AG09319 (cell line): ENCODE measurements around the genes PPM1L and SPTSSB.

DNA sequence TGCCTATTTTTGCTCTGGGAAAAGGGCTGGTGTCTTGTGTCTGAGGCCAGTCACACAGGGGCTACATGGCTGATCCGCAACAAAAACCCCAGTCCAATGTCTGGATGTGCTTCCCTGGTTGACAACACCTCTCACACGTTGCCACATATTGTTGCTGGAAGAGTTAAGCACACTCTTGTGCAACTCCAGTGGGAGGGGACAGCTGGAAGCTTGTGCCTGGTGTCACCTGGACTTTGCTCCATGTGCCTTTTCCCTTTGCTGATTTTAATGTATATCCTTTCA, 118.0 kb upstream of the C3orf80 start:
- RRBS: no CpG with 5 or more reads among the region's 2 CpGs

GRCh38 chr3:160449165-160449408, 499 bp downstream of the TRIM59 start:
- RRBS: no CpG with 5 or more reads among the region's 3 CpGs

DNA sequence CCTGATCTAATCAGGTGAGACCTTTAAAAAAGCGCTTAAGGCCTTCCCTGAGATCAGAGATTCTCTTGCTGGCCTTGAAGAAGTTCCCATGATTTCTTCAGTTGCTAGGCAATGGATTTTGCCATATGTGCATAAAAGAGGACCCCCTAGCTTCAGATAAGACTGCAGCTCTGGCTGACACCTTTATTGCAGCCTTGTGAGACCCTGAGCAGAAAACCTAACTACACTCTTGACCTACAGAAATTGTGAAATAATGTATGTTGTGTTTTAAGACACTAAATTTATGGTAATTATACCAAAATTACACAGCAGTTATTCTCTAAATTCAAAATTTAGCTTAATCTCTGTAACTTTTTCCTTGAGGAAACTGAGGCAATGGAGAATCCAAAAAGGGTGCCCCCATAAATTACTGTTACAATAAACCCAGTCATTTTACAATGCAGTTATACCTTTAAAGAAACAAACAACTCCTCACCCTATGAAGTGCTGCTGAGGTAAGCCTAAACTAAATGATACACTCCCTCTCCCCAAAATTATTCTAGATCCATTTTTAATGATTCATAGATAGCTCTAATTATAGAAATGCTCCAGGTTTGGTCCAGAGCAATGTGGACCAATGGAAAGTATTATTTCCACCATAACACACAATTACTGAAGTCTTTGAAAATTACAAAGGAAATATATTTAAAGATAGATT, 49.1 kb upstream of the TRIM59 start:
- RRBS: no CpG with 5 or more reads among the region's 1 CpG

GRCh38 chr3:160531338-160531892, 34.0 kb downstream of the KPNA4 start:
- RRBS: no CpG with 5 or more reads among the region's 1 CpG

GRCh38 chr3:160561170-160561773, 4.1 kb downstream of the KPNA4 start:
- RRBS: no CpG with 5 or more reads among the region's 2 CpGs

DNA sequence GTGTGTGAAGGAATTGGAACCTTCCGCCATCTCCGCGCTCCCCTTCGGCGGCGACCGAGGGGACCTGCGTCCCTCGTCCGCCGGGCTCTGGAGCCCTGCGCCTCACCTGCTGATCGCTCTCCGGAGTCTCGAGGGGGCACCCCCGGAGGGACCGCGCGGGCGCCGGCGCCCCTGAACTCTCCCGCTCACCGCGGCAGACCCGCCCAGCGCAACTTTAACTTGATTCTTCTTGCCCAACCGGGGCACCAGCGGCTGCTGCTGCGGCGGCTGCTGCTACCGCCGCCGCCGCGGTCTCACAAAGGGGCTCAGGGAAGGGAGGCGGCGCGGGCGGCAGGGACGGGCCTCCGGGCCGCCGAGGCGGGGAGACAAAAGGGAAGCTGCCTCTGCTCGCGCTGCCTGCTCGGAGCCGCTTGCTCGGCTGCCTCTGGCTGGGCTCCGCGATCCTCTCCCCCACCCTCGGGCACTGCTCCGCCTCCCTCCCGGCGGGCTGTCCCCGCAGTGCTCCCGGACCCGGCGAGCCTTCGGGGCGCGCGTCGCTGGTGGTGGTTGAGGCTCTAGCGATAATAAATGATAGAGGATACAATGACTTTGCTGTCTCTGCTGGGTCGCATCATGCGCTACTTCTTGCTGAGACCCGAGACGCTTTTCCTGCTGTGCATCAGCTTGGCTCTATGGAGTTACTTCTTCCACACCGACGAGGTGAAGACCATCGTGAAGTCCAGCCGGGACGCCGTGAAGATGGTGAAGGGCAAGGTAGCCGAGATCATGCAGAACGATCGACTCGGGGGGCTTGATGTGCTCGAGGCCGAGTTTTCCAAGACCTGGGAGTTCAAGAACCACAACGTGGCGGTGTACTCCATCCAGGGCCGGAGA, at the start of gene PPM1L:
Gene PPM1L (plus strand): TSS at position 490 of the 873 bp plus-strand sequence.
- RRBS: 1% methylated on average over 18 of the region's 85 CpGs

DNA sequence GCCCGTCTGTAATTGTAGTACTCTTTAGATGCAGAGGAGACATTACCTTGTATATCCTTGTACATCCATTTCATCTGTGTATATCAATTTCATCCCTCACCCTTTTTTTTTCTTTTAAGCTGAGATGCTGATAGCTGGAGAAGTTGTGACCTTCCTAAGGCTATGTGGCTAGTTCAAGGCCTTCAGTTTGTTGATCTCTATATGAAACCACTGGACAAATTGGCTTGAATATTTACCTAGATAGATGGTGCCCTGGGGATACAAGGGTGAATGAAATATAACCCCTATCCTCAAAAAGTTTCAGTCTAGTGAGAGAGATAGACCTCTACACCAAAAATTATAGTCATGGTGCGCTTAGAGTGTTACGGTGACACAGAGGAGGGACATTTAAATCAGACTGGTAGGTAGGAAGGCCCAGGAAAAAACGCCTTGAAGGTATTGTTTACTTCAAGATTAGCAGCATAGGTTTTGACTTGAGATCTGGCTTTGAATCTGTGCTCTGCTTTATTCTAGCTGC, 3.3 kb downstream of the PPM1L start:
- RRBS: no CpG with 5 or more reads among the region's 4 CpGs

- RRBS: no CpG with 5 or more reads among the region's 11 CpGs
Observed at GRCh38 chr3:160801135-160802142, 45.4 kb downstream of the PPM1L start.

DNA sequence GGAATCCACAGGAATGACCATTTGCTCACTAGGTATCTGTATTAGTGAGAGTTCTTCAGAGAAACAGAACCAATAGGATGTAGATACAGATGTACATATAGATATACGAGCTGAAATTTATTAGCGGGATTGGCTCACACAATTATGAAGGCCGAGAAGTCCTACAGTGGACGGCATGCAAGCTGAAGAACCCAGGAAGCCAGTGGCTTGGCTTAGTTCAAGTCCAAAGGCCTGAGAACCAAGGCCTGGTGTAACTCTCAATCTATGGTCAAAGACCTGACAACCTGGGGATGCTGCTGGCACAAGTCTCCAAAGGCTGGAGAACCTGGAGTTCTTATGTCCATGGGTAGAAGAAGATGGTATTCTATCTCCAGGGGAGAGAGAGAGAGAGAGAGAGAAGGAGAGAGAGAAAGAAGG, 84.3 kb downstream of the PPM1L start:
- RRBS: no CpG with 5 or more reads among the region's 4 CpGs

DNA sequence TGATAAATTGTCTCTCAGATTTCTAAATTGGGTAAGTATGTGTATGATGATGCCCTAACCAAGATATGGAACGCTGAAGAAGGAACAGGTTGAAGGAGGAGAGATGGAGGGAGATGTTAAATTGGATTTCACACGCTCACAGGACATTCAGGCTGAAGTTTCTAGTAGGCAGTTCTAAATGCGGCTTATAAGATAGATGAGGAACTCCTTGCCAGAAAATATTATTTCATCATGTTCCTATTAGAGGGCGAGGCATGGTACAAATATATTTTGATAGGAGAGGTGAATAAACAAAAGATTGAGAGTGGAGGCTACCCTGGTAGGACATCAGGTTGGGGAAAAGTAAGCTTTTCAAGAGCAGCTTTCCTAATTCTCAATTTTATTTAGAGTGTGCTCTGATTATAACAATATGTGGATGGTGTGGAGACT, 88.7 kb downstream of the B3GALNT1 start:
- RRBS: no CpG with 5 or more reads among the region's 4 CpGs

DNA sequence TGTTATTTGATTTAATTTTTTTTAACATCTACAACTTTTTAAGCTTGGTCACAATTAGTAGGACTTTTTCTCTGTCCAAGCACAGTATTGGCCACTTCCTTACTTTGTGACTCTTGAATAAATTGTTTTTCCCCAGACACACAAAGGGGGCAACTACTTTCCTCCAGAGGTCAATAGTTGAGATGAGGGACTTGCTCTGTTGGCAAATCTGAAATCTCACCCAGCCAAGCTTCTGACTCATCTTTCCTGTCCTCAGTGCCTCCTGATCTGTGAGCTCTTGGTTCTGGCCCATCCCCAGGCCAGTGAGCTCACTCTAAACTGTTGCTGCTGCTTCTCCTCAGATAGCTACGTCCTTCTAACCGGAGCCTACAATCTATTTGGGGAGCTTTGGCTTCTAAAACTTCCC, 50.1 kb upstream of the NMD3 start:
- RRBS: no CpG with 5 or more reads among the region's 2 CpGs

GRCh38 chr3:161371437-161372314, at the start of gene SPTSSB:
SPTSSB (minus strand) TSS chr3:161371517.
- RRBS: 4% methylated on average over 10 of the region's 53 CpGs

- RRBS: no CpG with 5 or more reads among the region's 2 CpGs
Observed at GRCh38 chr3:161412031-161412556, 40.8 kb upstream of the SPTSSB start.

GRCh38 chr3:161420625-161421288, 49.4 kb upstream of the SPTSSB start:
- RRBS: no CpG with 5 or more reads among the region's 9 CpGs

DNA sequence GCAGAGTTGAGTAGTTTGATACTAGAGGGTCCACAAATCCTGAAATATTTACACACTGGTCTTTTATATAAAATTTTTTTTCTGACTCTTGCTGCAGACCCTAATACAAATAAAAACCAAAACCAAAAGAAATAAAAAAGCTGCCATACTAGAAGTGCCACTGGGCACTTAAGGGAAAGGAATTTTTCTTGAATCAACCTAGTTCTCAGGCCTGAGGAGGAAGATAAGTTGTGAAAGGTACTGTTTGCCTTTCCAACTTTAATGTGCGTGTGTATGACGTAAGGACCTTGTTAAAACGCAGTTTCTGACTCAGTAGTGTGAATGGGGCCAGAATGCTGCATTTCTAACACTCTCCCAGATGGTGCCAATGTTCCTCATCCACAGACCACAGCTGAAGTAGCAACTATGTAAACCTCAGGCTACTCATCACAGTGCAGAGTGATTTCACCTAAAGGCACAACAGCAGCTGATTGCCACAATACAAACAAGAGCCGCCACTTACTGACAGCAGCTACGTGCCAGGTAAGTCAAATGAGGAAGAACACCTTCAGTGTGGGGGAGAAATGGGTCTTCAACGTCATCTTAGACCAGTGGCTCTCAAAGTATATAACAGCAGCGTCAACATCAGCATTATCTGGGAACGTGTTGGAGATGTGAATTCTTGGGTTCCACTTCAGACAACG, 103.6 kb downstream of the OTOL1 start:
- RRBS: no CpG with 5 or more reads among the region's 9 CpGs

DNA sequence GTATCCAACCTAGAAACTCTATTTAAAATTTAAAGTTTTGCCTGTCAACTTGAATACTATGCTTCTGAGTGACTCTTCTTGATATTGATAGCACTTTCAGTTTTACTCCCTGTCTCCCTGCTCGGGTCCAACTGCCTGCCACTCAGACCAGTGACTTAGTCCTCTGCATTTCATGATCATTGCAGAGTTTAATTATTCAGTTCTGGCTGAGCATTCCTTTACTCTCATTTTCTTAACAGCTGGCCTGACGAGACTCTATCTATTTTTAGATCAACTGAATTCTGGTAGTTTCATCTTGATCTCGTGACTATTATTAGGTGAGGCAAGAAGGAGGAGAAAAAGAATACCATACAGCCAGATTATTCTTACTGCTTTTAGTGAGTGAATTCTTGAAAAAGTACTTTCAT, 617.4 kb downstream of the SI start:
- RRBS: no CpG with 5 or more reads among the region's 3 CpGs

GRCh38 chr3:165193816-165194293, 2.3 kb downstream of the SLITRK3 start:
- RRBS: no CpG with 5 or more reads among the region's 6 CpGs

DNA sequence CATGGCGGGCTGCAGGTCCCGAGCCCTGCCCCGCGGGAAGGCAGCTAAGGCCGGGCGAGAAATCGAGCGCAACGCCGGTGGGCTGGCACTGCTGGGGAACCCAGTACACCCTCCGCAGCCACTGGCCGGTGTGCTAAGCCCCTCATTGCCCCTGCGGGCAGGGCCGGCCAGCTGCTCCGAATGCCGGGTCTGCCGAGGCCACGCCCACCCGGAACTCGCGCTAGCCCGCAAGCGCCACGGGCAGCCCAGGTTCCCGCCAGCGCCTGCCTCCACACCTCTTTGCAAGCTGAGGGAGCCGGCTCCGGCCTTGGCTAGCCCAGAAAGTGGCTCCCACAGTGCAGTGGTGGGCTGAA, 81.3 kb upstream of the BCHE start:
- RRBS: 67% methylated on average over 3 of the region's 28 CpGs